Helper T cell (primary cell): ENCODE measurements around the genes CNFN and PSG9.

DNA sequence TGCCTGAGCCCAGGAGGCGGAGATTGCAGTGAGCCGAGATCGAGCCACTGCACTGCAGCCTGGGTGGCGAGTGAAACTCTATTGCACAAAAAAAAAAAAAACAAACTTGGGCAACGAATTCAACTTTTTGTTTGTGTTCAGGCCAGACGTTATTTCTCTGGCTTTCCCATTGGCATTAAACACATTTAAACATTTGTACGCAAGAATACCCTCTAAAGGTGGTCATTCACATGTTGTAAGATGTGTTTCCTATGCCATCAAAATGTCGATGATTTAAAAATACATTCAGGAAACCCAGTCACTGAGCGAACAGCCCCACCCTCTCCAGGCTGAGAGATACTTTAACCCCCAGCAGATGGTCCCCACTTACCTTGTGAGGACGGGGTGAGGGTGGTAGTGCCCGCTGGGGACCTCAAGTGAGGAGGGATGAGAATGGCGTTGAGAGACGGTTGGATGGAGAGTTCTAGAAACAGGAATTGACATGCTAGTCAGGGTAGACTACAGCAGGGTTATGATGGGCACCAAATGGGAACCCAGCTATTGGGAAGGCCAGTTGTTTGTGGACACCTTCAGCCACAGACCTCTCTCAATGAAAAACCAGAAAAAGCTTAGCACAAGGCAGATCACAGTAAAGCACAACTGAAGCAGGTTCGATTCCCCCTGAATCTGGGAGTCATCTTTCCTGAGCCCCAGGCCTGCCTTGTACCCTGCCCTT, 10.6 kb downstream of the GSK3A start:
- PRO-cap, 2 experiments = no peak in any of the 2 experiments

GRCh38 chr19:42272795-42274115, 4.2 kb downstream of the CIC start:
- PRO-cap, 2 experiments = no peak in any of the 2 experiments

DNA sequence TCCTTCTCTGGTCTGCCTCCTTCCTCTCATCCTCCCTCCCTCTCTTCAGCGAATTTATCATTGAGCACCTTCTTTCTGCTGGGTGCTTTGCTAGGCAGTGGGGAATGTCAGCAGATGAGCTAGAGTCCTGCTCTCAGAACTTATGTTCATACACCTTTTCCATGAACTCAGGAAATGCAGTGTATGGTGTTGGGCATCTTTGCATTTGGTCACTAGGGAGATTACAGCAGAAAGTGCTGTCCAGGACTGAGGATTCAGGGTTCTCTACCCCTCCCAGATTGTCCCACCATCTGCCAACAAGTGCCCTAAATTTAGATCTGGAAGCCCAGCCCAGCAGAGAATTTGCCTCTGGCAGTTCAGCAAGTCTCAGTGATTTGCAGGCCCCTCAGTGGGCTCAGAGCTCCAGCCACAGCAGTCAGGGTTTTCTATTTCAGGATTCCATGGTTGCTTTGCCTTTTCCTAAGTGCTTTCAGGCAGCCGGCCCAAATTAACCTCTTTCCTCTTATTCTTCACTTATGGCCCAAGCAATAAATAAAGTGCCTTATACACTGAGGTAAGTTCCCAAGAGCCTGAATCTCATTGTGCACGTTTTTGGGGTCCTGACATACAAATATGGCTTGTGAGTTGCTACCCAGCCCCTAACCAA, 23.4 kb downstream of the CNFN start:
- PRO-cap, 2 experiments = no peak in any of the 2 experiments

- PRO-cap, 2 experiments = no peak in any of the 2 experiments
These were observed at the start of gene CNFN for GRCh38 chr19:42390091-42390418. Gene CNFN, minus strand, starts transcription at chr19:42390297.

DNA sequence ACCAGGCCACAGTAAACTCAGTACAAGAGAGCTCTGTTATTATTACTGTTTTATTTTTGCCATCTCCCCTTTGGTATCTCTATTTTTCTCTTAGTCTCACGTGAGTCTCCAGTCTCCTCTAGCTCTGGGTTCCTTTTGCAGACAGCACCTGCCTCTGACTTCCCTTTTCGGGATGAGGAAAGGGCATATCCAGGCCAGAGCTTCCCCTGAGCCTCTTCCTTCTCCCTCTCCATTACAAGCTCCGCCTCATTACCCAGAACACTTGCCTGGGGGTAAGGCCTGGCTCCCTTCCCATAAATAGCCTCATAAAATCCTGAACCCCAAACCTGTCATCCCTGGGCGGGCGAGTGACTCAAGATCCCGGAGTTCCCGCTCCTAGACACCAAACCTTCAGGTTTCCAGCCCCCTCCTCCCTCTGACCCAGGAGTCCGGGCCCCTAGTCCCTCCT, 6.2 kb upstream of the CNFN start:
- PRO-cap, 2 experiments = no peak in any of the 2 experiments

- PRO-cap, 2 experiments = no peak in any of the 2 experiments
These were observed at the start of gene PSG9 for GRCh38 chr19:43269348-43269777. Gene PSG9, minus strand, starts transcription at chr19:43269530.

DNA sequence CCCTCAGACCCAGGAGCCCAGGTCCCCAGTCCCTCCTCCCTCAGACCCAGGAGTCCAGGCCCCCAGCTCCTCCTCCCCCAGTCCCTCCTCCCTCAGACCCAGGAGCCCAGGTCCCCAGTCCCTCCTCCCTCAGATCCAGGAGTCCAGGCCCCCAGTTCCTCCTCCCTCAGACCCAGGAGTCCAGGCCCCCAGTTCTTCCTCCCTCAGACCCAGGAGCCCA, 2.7 kb upstream of the PHLDB3 start:
- PRO-cap, 2 experiments = no peak in any of the 2 experiments

- PRO-cap, 2 experiments = no peak in any of the 2 experiments
These were observed 2.6 kb upstream of the ETHE1 start for GRCh38 chr19:43529724-43529923.

DNA sequence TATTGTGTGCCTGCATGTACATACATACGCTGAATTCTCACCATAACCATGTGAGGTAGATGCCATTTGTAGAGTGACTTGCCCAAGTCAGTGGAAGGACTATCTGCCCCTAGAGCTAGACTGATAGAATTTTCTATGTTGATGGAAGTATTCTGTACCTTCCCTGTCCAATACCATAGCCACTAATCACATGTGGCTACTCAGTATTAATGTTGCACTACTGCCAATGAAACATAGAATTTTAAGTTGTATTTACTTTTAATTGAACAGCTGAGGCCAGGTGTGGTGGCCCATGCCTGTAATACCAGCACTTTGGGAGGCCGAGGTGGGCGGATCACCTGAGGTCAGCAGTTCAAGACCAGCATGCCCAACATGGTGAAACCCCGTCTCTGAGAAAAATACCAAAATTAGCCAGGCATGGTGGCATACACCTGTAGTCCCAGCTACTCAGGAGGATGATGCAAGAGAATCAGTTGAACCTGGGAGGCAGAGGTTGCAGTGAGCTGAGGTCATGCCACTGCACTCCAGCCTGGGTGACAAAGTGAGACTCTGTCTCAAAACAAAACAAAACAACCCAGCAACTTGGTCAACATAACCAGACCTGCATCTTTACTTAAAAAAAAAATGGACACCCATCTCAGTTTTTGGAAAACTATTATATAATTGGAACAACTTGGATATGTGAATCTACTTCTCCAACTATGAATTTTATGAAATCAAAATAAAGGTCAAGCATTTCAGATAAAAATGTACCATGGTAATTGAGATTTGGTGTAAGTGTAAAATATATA, 9.0 kb downstream of the IRGQ start:
- PRO-cap, 2 experiments = no peak in any of the 2 experiments

GRCh38 chr19:43590130-43590653, 5.7 kb downstream of the IRGQ start:
- PRO-cap, 2 experiments = no peak in any of the 2 experiments

GRCh38 chr19:43668403-43669539, 1.2 kb downstream of the PLAUR start:
- PRO-cap, 2 experiments = peak in 2 of 2 experiments; most common plus-strand start chr19:43668833 (in 2); most common minus-strand start chr19:43668867 (in 1)

DNA sequence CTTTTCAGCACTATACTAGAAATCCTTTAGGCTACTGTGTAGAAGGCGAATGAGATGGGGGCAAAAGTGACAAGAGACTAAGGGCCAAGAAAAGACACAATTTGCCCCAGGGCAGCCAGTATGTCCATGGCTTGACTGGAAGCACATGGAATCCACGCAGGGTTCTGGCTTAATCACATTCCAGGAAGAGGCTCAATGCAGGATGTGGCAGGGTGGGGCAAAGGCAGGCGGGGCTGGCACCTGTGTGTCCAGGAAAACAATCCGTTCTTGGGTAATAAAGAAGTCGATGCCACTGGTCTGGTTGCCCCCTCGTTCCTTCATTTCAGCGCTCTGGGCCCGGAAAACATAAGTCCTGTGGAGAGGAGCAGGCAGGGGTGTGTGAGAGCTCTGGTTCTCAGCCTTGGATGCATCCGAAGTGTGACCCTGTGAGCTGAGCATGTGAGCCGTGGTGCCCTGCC, 14.9 kb downstream of the SMG9 start:
- PRO-cap, 2 experiments = no peak in any of the 2 experiments

DNA sequence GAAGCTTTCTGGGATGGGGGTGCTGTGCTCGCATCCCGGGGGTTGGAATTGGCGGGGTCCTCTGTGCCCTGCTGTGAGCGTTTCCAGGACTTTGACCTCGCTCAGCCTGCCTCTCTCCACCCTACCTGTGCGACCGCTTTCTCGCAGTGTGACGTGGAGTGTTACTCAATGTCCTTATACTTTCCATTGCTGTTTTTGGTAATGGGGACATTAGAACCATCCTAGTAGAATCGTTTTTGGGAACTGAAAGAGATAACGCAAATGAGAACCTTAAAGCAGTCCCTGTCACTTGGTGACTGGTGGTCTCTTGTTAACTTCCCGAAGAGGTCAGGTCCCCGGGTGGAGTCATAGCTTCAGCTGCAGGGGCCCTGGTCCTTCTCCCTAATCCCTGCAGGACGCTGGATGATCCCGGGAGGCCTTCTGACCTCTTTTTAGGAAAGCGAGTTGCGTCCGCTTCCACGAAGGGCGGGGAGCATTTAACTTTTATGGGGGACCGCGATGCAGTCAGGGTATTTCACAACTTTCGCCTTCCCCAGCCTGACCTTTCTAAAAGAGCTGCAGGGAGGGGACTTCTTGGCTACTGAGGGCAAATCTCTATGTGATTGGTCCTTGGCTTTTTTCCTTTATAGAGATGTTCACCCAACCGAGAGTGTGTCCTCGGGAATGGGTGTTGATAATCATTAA, 534 bp downstream of the ZNF230 start:
- PRO-cap, 2 experiments = peak in 2 of 2 experiments; most common minus-strand start position 150 of the sequence (in 2)

DNA sequence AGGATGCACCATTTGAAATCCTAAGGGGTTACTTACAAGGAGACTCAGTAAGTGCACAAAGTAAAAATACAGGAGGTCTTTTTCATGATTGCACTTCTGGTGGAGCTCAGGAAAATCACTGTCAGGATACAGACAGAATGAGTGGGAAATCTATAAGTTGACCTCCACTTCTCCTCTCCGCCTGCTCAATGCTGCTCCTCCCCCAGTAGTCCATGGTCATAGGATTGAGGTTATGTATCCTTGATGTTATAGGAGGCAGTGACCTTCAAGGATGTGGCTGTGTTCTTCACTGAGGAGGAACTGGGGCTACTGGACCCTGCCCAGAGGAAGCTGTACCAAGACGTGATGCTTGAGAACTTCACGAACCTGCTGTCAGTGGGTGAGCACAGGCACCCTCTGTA, 5.8 kb downstream of the ZNF230 start:
- PRO-cap, 2 experiments = no peak in any of the 2 experiments

DNA sequence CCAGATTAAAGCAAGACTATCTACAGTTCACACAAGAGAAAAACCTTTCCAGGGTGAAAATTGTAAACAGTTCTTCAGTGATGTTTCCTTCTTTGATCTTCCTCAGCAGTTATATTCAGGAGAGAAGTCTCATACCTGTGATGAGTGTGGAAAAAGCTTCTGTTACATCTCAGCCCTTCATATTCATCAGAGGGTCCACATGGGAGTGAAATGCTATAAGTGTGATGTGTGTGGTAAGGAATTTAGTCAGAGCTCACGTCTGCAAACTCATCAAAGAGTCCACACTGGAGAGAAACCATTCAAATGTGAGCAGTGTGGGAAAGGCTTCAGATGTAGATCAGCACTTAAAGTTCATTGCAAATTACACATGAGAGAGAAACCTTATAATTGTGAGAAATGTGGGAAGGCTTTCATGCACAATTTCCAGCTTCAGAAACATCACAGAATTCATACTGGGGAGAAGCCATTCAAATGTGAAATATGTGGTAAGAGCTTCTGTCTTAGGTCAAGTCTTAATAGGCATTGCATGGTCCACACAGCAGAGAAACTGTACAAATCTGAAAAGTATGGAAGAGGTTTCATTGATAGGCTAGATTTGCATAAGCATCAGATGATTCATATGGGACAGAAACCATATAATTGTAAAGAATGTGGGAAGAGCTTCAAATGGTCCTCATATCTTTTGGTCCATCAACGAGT, 6.9 kb downstream of the ZNF222 start:
- PRO-cap, 2 experiments = no peak in any of the 2 experiments

- PRO-cap, 2 experiments = no peak in any of the 2 experiments
These were observed 33.2 kb upstream of the CEACAM20 start for GRCh38 chr19:44562679-44563106.

DNA sequence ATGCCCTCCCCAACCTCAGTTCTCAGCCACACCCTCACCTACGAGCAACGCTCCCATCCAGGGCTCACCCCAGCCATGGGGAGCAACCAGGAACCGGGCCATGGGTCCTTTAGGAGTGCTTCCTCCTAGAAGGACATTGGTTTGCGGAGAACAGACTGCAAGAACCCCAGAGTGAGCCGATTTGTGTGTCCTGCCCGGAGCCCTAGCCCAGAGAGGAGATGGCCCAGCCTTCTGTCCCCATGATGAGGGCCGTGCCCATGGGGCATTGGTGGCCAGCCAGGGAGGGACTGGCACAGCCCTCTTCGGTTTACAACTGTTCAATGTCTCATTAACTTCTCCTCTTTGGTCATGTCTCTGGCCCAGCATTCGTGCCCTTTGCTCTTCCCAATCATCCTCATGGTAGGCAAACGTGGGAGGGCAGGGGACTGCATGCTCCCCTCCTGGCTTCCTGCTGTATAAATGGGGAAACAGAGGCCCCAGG, 32.9 kb upstream of the IGSF23 start:
- PRO-cap, 2 experiments = no peak in any of the 2 experiments

DNA sequence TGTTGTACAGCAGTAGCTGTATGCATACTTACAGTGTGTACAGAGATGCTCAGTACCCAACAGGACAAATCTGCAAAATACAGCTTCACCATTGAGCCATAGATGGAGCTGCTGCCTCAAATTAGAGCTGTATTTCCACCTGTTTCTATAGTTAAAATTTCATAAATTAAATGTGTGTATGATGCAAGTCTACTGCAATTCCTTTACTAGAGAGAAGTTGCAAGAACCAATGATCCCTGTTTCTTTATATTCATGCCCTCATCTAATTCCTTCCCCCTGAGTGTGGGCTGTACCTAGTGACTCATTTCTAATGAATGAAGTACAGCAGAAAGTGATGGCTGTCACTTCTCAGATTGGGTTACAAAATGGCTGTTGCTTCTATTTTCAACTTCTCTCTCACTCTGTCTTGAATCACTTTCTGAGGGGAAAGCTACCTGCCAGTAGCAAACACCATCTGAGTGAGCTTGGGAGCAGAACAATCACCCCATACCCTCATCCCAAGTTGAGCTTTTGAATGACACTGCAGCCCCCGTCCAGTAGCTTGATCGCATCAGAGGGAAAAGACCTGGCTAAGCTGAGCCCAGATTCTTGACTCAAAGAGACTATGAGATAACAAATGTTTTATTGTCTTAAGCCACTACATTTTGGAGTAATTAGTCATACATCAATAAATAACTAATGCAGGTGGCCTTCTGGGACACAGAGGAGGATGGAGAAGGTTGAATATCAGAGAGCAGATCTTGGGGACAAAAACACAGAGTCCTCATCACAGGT, 24.8 kb upstream of the IGSF23 start:
- PRO-cap, 2 experiments = no peak in any of the 2 experiments

GRCh38 chr19:44636603-44637105, 7.1 kb upstream of the PVR start:
- PRO-cap, 2 experiments = no peak in any of the 2 experiments

DNA sequence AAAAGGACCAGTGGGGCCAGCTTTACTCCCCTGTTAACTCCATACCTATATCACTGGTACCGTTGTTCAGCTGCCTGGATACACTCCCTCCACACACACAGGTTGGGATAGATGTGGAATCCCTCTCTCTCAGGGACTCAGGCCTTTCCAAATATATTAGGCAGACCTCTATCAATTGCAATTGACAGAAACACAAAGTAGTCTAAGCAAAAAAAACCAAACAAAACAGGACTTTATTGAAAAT, 13.3 kb upstream of the CEACAM19 start:
- PRO-cap, 2 experiments = no peak in any of the 2 experiments